Omental fat pad (tissue), 4 donors: Measurements from ENCODE around the genes LAMB3 and G0S2.

GRCh38 chr1:207811849-207812865 lies 60.3 kb downstream of the CD46 start:
- PRO-cap = no peak
- RAMPAGE, long total RNA, 4 experiments = no peak in any of the 4 experiments

DNA sequence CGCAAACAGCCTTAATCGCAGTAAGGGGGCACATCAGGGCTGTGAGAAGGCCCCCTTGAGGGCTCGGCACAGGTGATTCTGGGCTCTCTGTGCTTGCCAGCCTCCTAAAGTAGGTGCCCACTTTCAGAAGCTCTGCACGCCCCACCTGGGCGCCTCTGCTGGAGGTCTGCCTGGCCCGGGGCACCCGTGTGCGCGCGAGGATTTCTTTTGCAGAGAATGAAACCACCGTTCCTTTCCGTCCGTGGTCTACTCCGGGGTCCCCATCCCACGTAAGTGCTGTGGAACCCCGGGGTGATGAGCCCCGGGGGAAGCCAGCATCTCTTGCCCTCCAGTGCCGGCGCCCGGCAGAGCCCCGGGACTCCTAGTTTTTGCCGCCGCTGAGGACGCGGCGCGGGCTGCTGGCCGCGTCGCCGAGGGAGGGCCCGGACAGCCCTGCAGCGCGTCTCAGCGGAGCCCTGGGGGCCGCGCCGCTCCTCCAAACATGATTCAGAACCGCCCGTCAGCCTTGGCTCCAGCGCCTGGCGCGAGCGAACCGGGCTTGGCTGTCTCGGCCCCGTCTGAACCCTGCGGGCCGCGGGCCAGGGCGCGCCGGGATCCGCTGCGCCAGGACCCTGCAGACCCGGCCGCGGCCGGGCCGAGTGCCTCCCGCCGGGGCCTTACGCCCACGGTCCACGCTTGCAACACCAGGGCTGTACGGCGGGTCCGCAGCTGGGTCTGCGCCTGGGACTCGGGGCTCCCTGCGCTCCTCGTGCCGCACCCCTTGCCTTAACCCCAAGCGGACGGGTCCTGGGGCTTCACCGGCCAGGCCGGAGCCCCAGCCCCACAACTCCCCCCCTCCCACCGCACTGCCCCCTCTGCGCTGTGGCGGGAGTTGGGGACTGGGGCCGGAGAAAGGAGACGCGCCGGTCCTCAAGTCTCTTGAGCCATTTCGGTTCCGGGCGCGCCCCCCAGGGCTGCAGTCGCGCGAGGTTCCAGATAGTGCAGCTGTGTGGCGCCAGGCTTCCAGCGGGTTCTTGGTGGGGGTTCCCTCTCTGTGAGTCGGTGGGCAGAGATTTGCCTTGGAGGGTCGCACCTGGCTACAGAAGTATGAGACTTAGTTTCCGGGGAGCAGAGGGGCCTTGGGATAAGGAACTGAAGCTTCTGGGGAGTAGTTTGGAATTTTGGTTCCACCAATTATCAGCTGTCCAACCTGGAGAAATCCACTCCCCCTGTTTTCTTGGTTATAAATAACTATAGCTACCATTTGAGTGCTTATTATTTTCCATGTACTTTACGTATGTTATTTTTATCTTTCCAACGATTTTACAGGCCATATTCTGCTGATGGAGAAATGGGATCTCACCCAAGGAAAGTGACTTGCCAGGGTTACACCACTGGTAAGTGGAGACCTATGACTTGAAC lies 48.4 kb upstream of the CD34 start:
- PRO-cap = no peak
- RAMPAGE, long total RNA, 4 experiments = no peak in any of the 4 experiments

DNA sequence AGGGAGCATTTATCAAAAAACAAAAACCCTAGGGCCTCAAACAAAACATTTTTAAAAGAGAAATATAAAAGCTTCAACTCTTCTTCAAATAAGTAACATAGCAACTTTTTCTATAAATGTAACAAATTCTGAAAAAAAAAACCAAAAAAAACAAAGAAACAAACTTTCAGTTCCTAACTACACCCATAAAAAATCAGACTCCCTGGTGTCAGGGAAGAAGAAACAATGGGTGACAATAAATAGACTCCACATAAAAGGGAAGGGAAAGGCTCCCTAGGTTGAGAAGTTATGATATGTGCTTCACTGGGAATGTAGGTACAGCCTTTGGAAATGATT lies 50.7 kb upstream of the CD34 start:
- PRO-cap = no peak
- RAMPAGE, long total RNA, 4 experiments = no peak in any of the 4 experiments

DNA sequence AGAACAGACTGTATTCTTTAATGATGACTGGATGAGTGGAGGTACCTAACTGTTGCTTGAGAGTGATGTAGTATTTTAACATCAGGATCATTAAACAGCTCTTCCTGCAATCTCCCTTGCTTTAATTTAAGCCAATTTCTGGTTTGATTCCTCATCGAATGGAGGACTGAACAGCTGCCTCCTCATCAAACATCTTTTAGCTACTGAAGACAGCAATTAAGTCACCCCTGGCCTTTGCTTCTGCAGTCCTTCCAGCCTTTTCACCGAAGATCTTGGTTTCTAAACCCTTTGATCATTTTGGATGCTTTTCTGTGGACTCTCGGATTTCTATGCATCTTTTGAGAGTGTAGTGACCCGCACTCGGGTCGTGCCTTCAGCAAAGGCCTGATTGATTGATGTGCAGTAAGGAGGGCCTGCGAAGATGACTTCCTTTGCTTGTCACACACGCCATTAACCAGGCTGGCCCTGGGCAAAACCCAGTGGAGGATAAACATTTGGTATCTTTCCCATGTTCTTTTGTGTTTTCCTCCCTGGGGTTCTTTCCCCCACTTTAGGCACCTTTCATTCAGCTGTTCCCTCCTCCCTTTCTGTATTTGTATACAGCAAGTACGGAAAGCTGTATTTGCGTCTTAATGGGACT lies 157.4 kb upstream of the CD34 start:
- PRO-cap = no peak
- RAMPAGE, long total RNA, 4 experiments = no peak in any of the 4 experiments

DNA sequence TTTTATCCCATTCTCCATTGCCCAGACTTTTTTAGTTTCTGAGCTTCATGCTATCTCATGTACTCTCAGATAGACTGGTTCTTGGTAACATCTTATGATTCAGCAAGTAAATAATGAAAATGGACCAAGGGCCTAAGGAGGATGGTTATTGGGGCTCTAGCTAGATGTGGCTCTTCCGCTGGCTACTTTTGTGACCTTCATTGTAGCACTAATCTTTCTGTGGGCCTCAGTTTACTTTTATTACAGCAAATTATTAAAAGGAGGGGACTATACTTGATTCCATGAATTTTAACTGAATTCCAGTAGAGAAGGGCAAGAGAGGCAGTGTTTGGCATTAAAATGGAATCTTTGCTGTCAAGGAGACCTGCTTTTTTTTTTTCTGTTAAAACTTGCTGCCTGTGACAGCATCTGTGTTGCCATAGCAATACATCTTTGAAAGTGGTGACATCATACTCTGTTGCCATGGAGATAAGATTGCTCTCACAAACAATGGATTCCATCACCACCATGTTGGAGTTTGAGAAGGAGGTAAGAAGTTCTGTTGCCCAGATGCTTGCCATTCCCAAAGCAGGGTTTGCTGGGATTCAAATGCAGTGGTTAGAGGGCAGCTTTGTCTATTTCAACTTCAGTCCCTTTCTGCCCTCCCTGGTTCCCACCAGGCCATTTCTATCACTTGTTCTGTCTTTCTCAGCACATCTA lies 150.0 kb downstream of the PLXNA2 start:
- PRO-cap = no peak
- RAMPAGE, long total RNA, 4 experiments = no peak in any of the 4 experiments

DNA sequence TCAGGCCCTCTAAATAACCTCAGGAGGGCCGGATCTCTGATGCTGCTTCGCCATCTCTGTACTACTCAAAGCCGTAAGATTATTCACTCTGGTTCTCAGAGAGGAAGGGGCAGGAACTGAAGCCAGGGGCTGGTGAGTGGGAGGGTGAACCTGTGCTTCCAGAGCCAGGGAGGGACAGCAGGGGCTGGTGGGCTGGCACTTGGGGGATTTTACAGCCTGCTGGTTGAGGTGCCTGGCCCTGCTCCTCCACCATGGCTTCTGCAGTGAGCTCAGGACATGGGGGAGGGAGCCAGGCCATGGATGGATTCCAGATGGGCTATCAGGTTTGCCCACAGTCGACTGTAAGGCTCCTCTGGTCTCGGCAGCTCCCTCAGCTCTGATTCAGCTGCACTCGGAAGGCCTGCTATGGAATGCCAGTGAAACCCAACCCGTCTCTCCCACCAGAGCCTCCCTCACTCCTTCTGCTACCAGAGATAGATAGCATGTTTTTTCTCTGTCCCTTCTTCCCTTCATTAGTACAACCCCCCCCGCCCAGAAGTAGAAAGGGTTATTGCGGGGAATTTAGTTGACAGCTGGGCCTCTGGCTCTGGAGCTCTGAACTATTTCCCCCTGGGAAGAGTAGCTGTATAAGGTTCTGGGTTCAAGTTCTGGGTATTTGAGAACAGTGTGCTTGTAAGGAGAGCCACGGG lies 84.3 kb downstream of the PLXNA2 start:
- PRO-cap = no peak
- RAMPAGE, long total RNA, 4 experiments = no peak in any of the 4 experiments

- PRO-cap = no peak
- RAMPAGE, long total RNA, 4 experiments = no peak in any of the 4 experiments
Measured at GRCh38 chr1:208206315-208206960, 37.7 kb downstream of the PLXNA2 start.

- PRO-cap = no peak
- RAMPAGE, long total RNA, 4 experiments = no peak in any of the 4 experiments
Measured at GRCh38 chr1:208242816-208243565, 1.2 kb downstream of the PLXNA2 start.

- PRO-cap = no peak
- RAMPAGE, long total RNA, 4 experiments = no peak in any of the 4 experiments
Measured at GRCh38 chr1:209371908-209372285, 211.6 kb upstream of the CAMK1G start.

DNA sequence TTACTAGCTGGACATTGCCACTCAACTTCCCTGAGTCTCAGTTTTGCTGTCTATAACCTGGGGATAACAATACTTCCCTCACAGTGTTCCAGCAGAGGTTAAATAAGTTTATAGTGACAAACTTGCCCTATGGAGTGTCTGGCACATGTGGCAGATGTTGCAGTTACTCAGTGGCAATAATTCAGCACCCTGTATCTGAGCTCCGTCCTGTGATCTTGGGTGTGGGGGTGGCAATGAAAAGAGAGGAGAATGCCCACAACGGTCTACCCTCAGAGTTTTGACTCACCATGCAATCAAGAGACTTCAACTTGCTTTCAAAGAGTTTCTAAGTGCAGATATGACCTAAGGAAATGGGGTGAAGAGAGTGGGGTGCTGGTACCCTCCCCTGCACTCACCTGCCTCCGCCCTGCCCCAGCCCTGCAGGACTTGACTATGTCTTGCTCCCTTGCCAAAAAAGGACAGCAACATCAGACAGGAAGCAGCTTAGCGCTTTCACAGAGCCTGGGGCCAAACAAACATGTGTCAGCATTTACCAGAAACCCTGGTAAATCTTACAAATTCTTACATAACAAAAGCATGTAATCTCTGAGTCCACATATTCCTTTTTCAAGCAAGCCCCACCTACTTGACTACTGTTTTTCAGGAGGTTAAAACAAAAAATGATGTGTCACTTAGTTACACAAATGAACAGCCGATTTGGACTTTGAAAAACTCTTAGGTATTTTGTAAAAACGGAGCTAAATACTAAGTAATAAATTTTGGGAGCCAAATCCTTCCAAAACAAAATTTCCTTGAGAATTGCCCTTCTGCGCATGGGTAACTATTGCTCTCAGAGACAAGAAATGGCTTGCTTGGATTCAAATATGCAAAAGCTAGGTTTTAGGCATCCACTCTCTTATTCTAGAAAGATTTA lies 185.0 kb upstream of the CAMK1G start:
- PRO-cap = no peak
- RAMPAGE, long total RNA, 4 experiments = no peak in any of the 4 experiments

DNA sequence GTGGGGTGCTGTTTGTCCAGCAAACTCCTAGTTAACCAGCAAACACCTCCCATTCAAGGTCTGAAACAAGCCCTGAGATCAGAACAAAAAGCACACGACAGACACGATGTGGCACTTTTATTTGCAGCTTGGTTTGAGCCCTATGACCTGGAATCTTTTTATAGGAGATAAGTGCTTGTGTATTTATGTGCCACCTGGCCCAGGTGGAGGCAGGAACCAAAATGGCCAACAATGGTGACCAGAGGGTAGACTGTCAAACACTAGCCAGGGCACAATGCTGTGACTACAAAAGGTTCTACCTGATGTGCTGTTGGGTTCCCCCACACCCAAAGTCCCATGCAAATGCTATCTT lies 149.7 kb upstream of the CAMK1G start:
- PRO-cap = no peak
- RAMPAGE, long total RNA, 4 experiments = no peak in any of the 4 experiments

DNA sequence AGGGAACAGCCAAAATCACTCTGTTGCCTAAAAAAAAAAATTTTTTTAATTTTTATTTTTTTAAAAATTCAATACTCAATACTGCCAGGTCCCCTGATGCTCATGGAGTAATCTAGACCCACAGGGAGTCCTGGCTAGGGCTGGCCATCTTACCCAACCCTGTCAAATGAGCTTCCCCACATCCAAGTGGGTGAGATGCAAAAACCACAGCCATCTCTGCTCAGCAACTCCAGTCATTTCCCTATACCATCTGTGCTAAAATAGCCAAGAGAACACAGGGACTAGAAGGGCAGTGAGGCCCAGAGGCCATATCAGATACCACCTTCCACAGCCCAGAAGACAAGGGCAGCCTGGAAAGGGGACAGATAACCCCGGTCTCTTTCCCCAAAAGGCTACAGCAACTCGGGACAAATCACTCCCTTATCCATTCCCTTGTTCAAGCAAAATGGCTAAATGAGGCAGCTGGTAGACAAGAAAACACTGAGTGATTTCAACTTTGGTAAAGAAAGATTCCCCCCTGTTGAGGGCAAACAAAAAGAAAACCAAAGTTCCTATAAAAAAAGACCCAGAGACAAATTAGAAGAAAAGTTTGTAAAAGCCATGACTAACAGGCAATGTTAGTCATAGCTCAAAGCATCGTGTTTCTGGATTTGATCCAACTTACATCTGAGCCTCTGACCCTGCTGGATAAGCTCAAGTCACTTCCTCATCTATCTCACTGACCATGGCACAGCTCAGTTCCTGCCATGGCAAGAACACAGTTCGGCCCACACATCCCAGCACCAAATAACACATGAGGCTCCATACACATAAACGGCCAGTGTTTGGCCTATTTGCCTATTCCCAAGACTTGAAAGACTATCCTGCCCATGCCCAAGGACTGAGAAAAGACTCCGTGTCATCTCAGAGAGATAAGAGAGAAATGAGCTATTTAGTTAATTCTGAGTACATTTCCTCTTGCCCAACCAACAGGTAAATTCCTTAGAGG lies 3.1 kb downstream of the LAMB3 start:
- PRO-cap = no peak
- RAMPAGE, long total RNA, 4 experiments = no peak in any of the 4 experiments

DNA sequence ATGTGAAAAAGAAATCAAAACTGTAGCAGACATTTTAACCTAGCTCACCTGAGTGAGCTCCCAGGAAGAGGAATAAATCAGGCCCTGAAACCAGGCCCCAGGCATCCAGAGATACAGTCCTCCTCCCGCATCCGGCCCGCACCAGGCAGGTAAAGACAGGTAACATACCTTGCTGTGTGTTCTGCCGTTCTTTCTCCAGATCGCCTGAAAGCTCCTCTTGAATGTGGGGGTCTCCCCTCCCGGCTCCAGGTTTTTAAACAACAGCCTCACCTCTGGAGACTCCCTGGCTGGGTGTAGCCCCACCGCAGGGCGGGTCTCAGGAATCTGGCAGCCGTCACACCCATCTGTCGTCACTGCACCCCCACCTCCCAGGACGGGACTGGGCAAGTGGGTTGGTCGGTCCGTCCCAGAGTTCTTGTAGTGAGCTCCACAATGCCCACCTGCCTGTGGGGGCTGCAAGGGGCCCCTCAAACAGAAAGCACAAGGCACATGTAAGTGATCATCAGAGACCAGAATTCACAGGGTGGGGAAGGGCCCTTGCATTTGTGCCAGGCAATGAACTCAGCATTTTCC lies at the start of gene LAMB3:
LAMB3 (minus strand) TSS at position 225 of the 573 bp plus-strand sequence.
- PRO-cap = no peak
- RAMPAGE, long total RNA, 4 experiments = no peak in any of the 4 experiments

DNA sequence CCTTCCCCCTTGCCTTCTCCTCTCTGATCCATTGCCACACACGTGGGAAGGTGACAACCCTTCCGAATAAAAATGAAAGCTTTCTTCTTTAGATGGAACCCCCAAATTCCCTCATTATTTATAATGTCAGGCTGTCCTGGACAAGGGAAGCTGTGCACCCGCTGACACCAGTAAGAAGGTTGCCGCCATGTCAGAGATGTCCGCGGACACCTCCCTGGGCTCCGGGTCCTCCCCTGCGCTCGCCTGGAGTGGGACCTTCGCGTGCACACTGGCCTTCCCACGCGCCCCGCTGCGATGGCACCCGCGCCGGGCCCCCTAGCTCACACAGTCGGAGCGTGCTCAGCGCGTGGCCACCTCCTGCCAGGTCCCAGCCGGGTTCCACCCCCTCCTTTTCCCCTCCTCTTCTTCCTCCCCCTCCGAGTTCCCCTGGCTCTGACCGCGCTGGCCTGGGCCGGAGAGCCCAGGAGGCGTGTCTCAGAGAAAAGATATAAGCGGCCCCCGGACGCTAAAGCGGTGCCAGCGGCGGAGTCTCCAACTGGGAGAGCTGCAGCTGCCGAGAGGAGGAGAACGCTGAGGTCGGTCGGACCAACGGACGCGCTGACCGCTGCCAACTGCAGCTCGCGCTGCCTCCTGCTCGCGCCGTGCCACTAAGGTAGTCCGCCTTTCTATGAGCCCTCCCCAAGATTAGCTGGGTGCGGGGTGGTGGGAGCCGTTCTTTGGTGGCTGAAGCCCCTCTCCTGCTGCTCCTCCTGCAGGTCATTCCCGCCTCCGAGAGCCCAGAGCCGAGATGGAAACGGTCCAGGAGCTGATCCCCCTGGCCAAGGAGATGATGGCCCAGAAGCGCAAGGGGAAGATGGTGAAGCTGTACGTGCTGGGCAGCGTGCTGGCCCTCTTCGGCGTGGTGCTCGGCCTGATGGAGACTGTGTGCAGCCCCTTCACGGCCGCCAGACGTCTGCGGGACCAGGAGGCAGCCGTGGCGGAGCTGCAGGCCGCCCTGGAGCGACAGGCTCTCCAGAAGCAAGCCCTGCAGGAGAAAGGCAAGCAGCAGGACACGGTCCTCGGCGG lies at the start of gene G0S2:
G0S2 (plus strand) TSS at position 515 of the 1,065 bp plus-strand sequence.
- PRO-cap = unidirectional peak, plus-strand start at position 516 of the sequence
- RAMPAGE, long total RNA, 4 experiments = start-site peak on the plus strand in 4 of 4 experiments, centred at positions 516 to 649 of the sequence, 132 to 324,596 reads per replicate; start-site peak on the minus strand in 4 of 4 experiments, centred at positions 260 to 375 of the sequence, 11 to 462 reads per replicate

- PRO-cap = no peak
- RAMPAGE, long total RNA, 4 experiments = no peak in any of the 4 experiments
Measured at GRCh38 chr1:209742209-209742878, 13.5 kb upstream of the TRAF3IP3 start.

DNA sequence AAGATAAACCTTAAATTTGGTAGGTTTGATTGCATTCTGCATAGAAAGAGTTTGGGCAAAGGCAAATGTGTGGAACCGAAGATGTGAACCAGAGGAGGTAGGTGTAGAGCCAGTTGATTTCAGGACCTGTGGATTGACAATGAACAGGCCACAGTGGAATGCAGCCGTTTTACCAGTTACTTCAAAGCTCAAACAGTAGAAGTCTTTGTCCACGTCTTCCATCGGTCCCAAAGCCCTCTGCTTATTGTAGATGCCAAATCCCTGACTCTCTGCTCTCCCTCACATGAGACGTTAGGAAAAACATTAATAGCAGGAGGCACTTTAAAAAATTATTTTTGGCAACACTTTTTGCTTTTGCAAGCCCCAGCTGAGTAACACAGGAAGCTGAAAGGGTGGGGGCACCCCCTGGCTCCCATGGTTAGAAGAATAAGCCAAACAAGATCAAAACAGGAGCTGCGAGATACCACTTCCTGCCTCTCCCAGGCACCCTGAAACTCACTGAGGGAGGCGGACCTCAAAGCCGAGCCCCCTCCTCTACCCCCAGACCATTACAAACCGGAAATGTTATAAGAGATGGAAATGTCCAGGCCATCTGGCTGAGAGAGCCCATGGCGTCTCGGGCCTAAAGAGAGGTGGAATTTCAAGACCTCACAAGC lies 13.4 kb downstream of the TRAF3IP3 start:
- PRO-cap = no peak
- RAMPAGE, long total RNA, 4 experiments = no peak in any of the 4 experiments

GRCh38 chr1:209801013-209801797 lies 4.7 kb downstream of the IRF6 start:
- PRO-cap = no peak
- RAMPAGE, long total RNA, 4 experiments = no peak in any of the 4 experiments

DNA sequence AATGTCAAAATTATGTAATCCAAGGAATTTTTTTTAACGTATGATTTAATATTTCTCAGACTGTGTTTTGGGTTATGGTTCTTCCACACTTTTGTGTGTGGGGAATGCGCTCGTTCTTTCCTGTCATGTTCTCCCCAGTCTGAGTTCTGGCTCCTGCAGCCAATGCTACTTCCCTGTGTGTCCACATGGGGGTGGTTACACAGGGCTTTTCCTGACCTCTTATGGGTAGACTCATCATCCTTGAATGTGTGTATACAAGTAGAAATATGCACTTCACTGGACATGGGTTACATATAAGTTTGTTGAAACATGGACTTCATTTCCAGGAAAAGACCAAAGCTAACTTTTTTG lies 7.2 kb downstream of the SERTAD4 start:
- PRO-cap = no peak
- RAMPAGE, long total RNA, 4 experiments = no peak in any of the 4 experiments

- PRO-cap = no peak
- RAMPAGE, long total RNA, 4 experiments = no peak in any of the 4 experiments
Measured at GRCh38 chr1:210257934-210258513, 25.4 kb downstream of the SERTAD4 start.

DNA sequence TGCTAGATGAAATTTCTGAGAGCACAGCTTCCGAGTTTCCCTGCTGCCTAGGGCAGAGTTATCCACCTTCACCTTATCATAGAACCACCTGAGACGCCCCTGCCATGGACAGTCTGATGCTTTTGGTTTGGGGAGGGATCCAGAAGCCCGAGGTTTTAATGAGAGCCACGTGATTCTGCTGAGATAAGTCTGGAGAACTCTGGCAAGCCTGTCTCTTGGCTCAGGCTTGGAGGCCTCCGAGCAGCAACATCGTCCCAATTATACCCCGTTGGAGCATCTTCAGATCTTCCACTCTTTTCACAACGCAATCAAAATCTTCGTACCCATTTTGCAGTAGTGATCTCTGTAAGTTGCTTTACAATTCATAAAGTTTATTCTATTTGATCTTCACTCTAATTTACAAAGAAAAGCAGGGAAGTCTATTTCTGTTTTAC lies 645 bp upstream of the HHAT start:
- PRO-cap = no peak
- RAMPAGE, long total RNA, 4 experiments = no peak in any of the 4 experiments